Measurements from ENCODE around the gene CBX3.

- PRO-cap = no peak
Measured at GRCh38 chr7:24572848-24572936, 560 bp upstream of the PALS2 start.

DNA sequence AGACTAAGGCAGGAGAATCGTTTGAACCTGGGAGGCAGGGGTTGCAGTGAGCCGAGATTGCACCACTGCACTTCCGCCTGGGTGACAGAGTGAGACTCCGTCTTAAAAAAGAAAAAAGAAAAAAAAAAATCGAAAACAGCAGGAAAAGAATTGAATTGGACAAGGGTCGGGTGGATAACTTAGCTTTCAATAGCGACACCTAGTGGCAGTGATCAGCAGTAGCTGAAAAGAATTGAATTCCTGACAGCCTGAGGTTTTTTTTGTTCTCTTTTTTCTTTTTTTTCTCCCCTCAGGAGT is 55.2 kb downstream of the CYCS start:
- PRO-cap = no peak

DNA sequence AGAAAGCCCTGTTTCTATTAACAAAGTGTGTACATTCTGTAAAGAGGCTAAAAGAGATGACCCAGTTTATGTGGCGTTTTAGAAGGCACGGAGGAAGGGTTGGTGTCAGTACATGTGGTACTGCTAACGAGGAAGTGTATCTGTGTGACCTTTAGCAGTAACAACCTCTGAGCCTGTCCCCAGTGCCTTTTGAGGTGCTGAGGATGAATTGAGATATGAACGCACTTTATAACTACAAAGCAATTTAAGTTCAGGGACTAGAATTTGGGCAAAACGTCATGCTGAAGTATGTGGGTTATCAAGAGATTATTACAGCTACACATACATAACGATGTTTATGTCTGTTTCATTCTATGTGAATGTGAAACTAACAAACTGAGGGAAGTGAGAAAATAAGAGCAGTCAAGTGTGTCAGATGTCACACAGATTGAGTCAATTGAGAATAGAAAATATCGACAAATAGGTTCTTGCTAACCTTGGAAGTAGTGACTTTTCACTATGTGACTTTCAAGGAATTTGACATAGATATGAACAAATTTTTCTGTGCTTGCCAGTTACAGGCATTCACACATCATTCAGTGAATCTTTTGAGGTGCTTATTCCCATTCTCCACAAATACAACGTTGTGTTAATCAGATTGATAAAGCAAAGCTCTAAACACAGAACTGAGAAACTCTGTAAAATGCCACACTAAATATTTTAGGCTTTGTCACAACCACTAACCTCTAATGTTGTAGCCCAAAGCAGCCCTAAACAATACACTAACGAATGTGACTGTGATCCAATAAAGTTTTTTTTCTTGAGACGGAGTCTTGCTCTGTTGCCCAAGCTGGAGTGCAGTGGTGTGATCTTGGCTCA is 7.3 kb downstream of the CYCS start:
- PRO-cap = no peak

DNA sequence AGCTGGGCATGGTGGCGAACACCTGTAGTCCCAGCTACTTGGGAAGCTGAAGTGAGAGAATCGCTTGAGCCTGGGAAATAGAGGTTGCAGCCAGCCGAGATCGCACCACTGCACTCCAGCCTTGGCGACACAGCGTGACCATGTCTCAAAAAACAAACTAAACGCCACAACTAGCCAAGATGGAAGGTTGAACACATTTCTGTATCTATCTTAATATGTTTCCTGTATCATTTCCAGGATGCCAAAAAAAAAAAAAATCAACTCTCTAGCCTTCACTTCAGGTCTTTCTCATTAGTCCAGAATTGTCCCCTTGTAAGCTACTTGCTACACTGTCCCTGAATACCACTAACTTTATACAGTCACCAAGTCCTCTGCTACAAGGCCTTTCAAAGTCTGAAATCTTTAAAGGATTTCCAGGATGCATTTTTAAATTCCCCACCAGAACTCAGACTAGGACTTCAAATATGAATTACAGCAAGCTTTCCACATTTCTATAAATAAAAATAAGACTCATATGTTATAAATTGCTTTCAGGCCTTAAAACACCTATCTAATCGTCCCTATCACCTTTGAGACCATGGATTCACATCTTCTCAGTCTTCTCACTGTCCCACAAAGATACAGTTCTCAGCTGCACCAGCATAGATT is 3.2 kb downstream of the CYCS start:
- PRO-cap = no peak

DNA sequence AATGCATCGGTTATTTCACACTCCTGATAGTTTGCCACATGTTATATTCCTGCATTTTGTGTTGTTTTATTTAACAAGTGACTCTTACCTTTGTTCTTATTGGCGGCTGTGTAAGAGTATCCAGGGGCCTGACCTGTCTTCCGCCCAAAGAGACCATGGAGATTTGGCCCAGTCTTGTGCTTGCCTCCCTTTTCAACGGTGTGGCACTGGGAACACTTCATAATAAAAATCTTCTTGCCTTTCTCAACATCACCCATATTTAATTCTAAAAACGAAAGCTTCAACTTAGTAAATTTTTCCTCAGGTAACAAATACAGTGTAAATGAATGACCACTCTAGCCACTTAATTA is 1.2 kb downstream of the CYCS start:
- PRO-cap = no peak

DNA sequence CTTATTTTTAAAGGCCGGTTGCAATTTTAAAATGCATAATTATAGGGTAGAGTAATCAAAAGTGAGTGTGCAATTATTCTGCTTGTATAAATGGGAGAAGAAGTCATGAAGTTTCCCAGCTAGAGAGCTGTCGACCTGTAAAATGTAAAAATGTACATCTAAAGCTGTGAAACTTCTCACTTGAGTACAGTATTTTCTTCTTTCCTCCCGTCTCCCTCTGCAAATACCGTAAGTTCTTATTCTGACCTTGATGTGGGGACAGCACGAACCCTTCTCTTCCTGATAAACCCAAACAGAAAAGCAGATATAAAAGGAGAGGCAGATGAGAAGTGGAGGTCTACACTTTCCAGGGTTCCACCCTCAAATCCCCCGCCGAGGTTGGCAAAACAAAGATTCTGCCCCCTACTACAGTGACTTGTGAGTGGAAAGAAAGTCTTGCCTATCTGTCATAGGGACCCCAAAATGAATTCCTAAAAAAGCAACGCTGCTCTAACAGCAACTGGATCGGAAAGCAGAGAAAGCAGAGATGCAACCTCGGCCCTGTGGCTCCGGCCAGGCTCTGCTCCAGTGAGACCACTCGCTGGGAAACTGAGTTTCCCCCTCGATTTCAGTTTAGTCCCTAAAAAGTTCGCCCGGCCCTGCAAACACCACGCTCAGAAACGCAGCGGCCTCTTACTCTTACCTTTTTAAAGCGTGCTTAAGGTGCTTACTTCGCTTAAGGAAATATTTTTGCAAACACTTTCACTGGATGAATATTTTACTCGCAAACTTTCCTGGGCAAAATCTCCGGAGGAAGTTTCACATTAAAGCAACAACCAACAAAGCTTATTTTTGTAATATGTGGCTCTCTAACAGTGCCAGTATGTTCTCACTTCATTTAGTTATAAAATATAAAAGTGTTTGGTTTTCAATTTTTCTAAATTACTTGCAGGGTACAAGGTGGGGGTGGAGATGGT is 298.0 kb upstream of the NFE2L3 start:
- PRO-cap = no peak

GRCh38 chr7:25862053-25862509 is 289.9 kb upstream of the NFE2L3 start:
- PRO-cap = no peak

GRCh38 chr7:25897039-25897503 is 254.9 kb upstream of the NFE2L3 start:
- PRO-cap = no peak

- PRO-cap = no peak
Measured at GRCh38 chr7:26187733-26188537, 12.6 kb downstream of the HNRNPA2B1 start.

GRCh38 chr7:26200857-26201845 is at the start of gene CBX3:
CBX3 (plus strand) TSS chr7:26201745.
- PRO-cap = bidirectional peak, plus-strand start at chr7:26200945, minus-strand start at chr7:26200746; bidirectional peak, plus-strand start at chr7:26201468, minus-strand start at chr7:26201385; bidirectional peak, plus-strand start at chr7:26201760, minus-strand start at chr7:26201610

DNA sequence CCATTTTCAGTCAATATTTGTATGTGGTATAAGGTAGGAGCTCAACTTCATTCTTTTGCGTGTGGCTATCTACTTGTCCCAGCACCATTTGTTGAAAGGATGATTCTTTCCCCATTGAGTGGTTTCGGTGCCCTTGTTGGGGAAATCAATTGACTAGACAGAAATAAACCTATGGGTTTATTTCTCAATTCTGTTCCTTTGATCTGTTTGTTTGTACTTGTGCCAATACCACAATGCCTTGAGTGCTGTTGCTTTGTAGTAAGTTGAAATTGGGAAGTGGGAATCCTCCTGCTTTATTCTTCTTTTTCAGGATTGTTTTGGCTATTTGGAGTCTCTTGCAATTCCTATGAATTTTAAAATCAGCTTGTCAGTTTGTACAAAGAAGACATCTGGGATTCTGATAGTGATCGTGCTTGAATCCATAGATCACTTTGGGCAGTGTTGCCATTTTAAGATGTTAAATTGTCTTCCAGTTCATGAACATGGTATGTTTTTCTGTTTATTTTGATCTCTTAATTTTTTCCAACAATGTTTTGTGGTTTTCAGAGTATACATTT is 41.1 kb downstream of the SNX10 start:
- PRO-cap = no peak

GRCh38 chr7:26360680-26361101 is 69.0 kb downstream of the SNX10 start:
- PRO-cap = no peak

- PRO-cap = no peak
Measured at GRCh38 chr7:26440733-26441794, 149.4 kb downstream of the SNX10 start.

DNA sequence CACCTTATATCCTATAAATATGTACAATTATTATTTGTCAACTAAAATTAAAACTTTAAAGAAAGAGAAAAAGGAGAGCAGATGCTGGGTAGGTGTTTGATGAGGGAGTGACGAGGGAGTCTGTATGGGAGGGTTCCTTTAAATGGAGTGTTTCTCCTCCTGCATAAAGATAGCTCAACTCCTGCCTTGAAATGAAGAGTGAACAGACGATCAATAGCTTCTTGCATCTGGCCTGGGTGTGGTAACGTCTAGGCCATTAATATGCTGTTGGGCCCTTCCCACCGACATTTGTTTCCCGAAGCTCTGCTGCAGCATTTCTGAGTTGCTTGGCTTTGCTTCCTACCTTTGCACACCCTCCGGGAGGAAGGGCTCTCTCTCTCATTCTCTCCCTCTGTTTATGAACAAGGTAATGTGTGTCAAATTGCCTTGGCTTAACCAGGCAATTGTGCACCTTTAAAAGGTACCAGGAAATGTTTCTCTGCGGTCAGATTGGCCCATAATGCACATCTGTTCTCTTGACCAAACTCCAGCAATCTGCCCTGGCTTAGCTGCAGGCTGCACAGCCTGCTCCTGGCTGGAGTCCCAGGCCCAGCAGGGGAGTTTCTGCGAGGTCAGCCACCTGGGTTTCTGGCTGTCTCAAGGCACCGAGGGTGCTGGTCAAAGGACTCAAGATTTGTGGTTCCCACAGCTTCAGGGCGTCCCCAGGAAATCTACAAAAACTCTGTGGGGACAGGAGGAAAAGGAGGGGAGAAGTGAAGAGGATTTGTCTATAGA is 223.7 kb downstream of the SNX10 start:
- PRO-cap = no peak

GRCh38 chr7:26551537-26551974 is 259.9 kb downstream of the SNX10 start:
- PRO-cap = no peak

GRCh38 chr7:27105845-27106222 is 3.4 kb upstream of the HOXA2 start:
- PRO-cap = no peak

DNA sequence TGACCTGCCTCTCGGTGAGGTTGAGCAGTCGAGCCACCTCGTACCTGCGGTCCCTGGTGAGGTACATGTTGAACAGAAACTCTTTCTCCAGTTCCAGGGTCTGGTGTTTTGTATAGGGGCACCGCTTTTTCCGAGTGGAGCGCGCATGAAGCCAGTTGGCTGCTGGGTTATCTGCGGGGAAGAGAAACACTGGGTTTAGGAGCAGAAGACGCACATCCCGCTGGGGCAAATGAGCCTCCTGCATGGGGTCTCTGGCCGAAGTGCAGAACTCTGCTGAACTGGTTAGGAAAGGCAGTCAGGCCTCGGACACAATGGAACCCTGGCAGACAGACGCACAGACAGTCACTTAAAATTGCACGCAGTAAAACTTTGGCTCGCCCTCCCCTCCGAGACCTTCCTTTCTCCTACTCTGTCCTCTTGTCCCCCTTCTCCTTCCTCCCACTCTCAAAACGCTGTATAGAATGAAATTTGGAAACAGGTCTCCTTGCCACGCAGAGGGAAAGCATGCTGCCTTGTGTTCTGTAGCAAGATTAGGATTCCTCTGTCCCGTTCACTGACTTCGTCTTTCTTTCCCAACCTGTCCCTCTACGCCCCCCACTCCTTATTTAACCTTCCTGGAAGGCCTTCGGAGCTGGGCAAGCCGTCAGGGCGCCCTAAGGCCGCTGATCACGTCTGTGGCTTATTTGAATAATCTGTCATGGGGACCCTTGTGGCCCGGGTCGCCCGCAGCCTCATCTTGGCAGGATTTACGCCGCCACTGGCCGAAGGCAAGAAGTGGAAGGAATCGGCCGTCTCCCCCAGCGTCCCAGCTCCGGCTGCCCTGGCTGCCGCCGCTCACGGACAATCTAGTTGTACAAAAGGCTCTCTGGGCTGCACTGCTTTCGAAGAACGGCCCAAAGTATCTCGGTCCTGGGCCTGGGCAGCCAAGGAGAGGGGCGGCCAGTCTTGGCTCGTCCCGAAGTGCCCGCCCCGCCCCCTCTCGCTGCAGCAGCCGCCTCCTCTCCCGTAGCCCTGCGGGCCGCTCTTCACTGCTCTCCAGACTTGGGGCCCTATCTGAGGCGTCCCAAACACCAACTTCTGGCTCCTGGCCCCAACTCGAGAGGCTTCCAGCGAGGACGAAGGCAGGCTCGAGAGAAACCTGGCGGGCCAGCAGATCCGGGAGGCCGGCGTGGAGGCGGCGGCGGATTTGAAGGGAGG is 1.3 kb downstream of the HOXA9 start:
- PRO-cap = no peak

- PRO-cap = no peak
Measured at GRCh38 chr7:27166333-27167003, 1.1 kb upstream of the HOXA9 start.

DNA sequence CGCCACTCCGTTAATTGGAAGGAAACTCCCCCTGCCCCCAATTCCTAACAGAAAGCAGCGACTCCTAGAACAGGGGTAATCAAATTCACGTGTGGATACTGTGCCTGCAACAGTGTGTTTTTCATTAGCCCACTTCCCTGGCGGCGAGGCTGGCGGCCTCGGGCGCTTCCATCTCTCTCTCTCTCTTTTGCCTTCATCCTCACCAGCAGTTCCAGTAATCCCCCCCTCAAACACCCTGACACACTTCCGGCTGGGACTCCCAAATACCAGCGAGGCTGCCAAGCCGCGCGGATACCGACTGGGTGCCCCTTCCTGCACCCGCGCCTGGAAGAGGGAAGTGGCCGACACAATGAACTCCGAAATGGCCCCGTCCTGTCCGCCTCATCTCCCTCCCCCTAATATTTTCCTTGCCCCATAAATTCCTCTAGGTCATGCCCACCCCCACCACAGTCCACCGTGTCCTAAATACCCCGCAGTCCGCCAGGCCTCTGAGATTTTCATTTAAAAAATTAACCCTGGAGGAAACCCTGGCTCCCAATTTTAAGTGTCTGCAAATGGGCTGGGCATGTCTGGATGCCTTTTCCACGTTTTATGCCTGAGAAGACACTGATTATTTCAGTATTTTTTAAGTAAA is 1.8 kb upstream of the HOXA9 start:
- PRO-cap = no peak

DNA sequence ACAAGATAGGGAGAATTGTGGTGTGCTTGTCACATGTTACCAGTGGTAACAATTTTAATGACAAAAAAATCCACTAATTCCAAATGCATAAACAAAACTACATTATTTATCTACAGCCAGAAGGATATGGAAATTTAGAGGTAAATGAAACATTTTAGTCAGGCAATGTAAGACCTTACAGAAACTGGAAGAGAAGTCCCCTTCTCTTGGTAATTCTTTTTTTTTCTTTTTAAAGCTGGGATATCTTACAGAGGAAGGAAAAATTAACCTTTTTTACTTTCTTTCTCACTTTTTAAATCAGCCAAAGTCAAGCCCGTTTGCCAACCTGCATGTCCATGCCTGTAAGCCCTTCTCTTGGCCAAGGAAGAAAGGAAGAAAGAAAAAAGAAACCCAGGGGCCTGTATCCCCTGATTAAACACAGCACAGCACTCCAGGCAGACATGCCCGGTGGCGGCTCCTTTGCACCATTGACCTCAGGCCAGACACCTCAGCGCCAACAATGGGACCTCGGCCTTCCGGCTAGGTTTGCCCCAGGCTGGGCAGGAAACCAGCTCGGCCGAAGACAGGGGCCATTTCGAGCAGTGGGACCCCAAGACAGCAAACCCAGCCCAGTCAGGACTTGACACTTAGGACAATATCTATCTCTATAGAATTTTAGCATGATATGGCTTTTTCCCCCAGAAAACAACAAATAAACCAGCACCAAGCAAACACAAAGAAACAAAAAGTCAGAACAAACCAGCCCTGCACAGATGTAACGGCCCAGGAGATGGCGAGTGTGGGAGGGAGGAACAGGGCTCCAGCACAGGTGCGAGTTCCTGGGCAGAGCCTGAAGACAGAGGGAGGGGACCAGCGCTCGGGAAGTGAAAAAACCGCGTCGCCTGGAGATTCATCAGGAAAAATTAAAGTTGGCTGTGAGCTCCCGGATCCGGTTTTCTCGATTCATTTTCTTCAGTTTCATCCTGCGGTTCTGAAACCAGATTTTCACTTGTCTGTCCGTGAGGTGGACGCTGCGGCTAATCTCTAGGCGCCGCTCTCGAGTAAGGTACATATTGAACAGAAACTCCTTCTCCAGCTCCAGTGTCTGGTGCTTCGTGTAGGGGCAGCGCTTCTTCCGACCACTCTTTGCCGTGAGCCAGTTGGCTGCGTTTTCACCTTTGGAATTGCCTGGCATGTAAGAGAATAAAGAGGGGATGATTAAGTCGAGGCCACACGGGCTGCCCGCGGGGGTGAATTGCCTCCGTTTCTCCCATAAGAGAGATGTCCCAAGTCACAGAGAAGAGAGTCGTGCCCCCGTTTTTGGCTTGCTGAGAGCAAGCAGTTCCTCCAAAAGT is 2.6 kb downstream of the HOXA10 start:
- PRO-cap = unidirectional peak, plus-strand start at position 1,080 of the sequence